ENCODE data around the genes HOXD1, AGPS and FKBP7.

- PRO-cap: no peak
These were observed 7.9 kb downstream of the HOXD8 start for GRCh38 chr2:176137332-176137787.

DNA sequence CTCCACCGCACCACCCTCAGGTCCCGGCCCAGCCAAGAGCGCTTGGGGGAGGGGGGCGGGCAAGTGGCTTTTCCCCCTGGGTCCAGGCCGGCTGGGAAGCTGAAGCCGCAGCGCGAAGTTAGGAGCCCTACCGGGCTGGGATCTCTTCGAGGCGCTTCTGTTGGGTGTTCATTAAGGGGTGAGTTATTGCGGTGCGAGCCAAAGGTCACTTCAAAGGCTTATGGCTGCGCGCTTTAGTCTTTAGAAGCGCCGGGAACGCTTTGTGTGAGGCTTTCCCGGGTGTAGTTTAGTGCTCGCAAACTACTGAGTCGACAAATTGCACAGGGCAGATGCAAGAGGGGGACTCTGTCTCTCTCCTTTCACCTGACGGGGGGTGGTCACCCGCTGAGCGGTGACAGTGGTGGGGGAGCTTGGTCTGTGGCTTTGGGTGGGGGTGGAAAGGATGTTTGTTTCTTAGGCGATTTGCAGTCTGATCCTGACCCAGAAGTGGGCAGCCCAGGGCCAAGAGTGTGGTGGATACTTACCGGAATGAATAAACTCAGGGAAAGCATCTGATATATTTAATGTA lies 6.0 kb downstream of the HOXD3 start:
- PRO-cap: no peak

DNA sequence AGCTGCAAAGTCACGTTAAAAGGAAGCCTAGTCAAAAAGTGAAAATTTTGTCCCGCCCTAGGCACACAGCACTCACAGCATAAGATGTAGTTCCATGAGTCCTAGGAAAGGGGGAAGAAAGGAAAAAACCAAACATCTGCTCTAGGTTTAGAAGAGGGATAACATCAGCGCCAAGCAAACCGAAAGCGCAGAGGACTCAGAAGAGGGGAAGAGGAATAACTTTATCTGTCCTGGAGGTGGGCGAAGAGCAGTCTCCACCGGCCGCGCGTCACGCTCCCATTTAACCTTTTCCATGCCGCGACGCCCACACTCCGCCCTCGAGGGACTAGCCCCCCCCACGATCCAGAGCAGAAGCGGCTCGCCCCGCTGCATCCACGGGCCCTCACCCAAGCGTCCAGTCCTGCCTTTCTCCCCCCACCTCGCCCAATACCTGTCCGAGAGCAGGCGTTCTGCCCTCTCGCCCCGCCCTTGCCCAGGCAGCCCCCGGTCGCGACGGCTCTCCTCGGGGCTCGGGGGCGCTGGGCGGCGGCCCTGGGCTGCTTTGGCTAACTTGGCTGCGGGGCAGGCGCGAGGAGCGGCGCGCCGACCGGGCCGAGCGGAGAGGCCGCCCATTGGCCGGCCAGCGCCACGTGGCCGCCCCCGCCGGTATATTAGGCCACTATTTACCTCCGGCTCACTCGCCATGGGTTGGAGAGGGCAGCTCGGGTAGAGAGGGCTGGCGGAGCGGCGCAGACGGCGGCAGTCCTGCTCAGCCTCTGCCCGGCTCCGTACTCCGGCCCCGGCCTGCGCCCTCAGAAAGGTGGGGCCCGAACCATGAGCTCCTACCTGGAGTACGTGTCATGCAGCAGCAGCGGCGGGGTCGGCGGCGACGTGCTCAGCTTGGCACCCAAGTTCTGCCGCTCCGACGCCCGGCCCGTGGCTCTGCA lies at the start of gene HOXD1:
TSS of gene HOXD1 (plus strand) at position 680 of the 926 bp plus-strand sequence.
- PRO-cap: unidirectional peak, plus-strand start at position 680 of the sequence

GRCh38 chr2:176188915-176189827 lies 703 bp downstream of the HOXD1 start:
- PRO-cap: no peak

DNA sequence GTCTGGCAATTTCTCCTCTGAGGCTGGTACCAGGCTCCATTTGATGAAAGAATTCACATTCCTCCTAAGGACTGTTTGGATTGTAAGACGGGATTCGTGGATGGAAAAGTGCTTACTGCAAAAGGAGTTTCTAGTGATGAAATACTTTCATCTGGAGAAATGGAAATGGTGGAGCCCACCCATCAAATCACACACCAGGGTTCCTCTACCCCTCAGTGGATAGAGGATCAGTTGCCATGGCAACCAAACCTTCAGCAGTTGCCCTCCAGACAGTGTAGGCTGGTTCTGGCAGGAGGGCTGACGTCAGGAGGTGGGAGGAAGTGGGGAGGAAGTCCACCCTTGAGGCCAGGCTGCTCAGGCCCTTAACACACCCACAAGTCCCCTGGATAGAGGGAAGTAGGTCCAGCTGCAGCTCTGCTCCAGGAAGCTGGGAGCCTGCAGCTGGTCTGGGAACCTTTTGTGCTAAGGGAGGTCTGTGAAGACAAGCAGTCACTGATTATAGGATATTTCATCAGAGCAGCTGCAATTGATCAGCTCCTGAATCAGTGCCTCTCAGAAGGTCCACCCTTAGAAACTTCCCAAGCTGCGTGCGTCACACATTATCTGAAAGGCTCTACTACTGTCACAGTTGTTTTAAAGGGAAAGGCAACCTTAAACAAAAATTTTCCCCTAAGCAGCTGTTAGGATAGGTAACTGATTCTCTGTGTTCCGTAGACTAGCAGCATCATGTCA lies 186.6 kb downstream of the MTX2 start:
- PRO-cap: no peak

- PRO-cap: no peak
These were observed 208.1 kb downstream of the MTX2 start for GRCh38 chr2:176477371-176477734.

DNA sequence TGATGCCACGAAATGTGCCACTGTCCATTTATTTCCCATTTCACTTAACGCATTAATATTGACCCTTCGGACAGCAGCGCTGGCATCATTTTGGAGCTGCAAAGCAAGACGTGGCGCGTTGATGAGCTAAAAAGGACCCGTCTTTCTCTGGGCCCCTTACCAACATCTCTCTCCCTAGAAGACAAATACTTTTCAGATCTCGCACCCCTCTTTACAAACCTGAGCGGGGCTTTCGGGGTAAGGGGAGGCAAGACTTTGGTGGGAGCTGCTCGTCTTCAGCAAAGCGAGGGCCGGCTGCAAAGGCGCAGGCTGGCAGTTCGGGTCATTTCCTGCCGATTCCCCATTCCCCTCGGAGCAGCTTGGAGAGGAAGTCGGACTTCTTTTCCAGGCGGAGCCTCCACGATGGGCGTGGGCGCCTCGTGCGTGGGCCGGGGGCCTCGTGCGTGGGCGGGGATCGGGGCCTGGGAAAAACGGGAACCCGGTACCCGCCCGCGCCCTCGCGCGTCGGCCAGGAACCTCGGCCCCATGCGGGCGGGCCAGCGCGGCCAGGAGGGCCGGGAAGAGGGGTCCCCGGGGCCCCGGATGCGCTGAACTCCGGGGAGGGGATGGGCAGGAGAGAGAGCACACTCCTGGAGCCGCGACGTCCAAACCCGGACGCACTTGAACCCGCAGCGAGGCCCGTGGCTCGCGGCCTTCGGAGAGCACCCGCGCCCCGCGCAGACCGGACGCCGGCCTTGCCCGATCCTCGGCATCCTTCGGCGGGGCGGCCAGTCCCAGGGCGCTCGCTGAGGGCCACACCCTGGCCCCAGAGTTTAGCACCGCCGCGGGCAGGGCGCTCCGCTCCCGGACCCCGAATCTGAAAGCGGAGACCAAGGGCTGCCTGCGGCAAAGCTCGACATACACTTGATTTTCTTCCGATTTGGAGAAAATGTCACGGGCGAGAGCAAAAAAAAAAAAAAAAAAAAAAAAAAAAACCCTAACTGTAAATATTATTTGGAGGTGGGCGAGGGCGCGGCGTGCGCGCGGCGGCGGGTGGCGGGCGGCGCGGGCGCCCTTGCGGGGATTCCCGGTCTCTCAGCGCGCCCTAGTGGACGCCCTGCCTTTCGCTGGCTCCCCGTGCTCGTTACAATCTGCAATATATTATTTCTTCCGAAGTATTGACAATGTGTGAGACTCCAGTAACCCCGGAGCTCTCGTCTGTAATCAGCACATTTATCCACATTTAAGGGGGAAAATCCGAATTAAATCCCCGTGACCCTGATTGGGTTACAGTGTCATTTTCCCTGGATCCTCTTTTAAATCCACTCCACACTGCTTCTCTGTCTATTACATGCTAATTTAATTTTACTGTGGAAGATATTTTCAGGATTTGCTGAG lies 368.5 kb downstream of the MTX2 start:
- PRO-cap: no peak

- PRO-cap: no peak
These were observed 10.3 kb downstream of the HNRNPA3 start for GRCh38 chr2:177222559-177223706.

- PRO-cap: no peak
These were observed 13.3 kb downstream of the HNRNPA3 start for GRCh38 chr2:177225914-177226344.

- PRO-cap: no peak
These were observed 16.1 kb downstream of the HNRNPA3 start for GRCh38 chr2:177228511-177229301.

GRCh38 chr2:177253751-177254409 lies 10.6 kb downstream of the NFE2L2 start:
- PRO-cap: no peak

DNA sequence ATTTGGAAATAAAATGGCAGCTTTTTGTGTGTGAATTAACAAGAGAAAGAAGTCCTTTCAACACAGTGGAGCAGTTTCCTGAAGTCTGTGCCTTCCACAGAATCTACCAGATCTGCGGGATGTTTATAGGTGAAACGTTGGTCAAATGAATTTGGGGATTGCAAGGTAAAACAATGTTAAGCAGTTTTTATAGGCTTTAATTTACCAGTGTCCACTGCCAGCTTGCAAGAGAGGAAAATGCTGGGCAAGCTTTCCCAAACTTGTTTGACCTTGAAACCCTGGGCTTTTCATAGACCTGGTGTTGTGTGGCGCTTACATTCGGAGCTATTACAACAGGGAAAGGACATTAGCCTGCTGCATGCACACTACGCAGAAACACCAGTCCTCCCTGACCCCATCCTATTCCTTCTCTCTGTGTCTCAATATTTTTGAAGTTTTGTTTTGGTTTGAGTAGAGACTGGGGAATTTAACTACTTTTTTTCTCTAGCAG lies 59.6 kb upstream of the AGPS start:
- PRO-cap: no peak

GRCh38 chr2:177372491-177373454 lies 19.8 kb upstream of the AGPS start:
- PRO-cap: no peak

DNA sequence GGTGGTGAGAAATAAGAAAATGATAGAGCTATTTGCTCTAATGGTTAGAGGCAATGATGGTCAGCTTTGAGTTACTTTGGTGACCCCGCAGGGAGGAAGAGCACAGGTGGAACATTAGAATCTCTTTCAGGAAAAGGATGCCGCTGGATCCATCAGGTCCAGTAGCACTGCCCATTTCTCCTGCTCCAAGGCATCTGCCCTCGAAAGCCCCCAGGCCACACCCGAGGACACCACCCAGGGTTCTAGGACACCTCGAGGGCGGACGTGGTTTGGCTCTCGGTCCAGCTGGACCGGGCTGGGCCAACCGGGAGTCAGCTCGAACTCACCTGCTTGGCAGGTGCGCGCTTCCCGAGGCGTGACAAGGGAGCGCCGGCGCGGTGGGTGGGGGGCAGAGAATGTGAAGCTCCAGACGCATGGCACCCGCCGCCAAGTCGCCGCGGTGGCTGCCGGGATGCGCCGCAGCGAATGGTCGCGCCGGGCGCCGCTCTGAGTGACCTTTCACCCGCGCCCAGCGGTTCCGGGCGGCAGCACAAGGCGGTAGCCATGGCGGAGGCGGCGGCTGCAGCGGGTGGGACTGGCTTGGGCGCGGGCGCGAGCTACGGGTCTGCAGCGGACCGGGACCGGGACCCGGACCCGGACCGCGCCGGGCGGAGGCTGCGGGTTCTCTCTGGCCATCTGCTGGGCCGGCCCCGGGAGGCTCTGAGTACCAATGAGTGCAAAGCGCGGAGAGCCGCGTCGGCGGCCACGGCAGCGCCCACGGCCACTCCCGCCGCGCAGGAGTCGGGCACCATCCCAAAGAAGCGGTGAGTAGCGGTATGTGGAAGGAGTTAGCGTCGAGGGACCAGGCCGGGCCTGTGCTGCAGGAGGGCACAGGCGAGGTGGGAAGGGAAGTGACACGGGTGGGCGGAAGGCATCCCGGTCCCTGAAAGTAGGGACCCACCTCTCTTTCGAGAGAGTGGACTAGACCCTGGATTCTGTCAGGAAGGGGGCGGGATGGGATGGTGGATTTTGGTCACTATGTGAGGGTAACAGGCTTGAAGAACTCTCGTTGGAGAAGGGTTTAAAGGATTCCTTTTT lies at the start of gene AGPS:
TSS of gene AGPS (plus strand) at position 527 of the 1,077 bp plus-strand sequence.
- PRO-cap: bidirectional peak, plus-strand start at position 241 of the sequence, minus-strand start at position 239 of the sequence; bidirectional peak, plus-strand start at position 530 of the sequence, minus-strand start at position 445 of the sequence

GRCh38 chr2:177393342-177393809 lies 803 bp downstream of the AGPS start:
- PRO-cap: no peak

- PRO-cap: no peak
These were observed 109.9 kb downstream of the OSBPL6 start for GRCh38 chr2:178304203-178304652.

DNA sequence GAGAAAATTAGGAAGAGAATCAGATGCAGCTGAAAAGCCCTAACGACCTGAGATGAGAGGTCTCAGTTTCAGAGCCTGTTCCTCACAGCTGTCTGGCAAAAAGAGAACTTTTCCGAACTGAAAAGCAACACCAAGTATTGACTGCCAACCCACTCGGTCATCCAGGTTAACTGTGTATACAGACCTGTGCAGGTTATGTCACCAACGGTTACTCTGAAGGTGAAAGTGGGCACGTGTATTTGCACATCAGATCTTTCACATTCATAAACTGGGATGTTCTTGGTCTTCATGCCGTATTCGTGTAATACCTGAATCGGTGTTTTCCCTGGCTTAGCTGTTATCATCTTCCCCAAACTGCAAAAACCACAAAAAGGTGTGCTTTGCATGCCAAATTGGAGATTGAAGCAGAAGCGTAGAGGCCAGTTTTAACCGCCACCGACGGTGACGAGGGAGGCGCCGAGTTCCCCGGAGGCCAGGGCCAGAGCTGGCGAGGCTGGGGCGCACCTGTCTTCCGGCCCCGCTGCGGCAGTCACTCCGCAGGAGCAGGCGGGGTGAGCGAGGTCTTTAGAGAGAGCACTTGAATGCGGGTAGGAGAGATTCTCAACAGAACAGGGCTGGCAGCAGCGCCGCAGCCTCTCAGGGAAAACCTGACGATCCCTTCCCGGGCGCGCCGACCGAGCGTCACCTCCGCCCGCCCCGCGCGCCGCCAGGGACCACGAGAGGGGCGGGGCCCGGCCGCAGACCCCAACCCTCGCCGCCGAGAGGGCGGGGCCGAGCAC lies 728 bp downstream of the PRKRA start:
- PRO-cap: unidirectional peak, plus-strand start at position 422 of the sequence; bidirectional peak, plus-strand start outside the sequence, minus-strand start at position 683 of the sequence

DNA sequence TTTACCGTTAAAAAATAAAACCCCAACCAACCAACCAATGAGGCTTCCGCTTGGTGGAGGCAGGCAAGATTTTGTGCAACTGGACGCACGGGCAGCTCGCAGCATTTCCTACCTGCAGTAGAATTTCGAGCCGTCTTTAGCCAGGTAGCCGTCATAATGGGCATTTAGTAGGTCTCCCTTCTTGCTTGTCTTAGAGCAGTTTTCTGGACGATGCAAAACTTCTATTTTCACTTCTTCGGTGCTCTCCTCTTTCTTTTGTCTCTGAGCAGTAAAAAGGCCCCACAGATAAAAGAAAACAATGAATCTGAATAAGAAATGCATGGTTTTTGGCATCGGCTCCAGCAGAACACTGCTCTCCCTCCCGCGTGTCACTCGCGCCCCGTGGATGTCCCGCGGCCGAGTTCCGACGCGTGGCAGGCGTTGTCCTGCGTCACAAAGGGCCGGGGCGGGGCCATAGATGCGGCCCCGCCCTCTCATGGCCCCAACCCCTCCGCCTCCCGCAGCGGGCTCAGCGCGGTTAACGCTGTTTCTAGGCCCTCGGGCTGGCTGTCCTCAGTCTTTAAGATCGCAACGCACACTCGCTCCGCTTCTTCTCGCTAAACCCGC lies at the start of gene FKBP7:
TSS of gene FKBP7 (minus strand) at position 434 of the 606 bp plus-strand sequence.
- PRO-cap: bidirectional peak, plus-strand start at position 66 of the sequence, minus-strand start at position 73 of the sequence; bidirectional peak, plus-strand start at position 514 of the sequence, minus-strand start at position 434 of the sequence

GRCh38 chr2:178484459-178485166 lies 4.4 kb downstream of the PLEKHA3 start:
- PRO-cap: no peak

DNA sequence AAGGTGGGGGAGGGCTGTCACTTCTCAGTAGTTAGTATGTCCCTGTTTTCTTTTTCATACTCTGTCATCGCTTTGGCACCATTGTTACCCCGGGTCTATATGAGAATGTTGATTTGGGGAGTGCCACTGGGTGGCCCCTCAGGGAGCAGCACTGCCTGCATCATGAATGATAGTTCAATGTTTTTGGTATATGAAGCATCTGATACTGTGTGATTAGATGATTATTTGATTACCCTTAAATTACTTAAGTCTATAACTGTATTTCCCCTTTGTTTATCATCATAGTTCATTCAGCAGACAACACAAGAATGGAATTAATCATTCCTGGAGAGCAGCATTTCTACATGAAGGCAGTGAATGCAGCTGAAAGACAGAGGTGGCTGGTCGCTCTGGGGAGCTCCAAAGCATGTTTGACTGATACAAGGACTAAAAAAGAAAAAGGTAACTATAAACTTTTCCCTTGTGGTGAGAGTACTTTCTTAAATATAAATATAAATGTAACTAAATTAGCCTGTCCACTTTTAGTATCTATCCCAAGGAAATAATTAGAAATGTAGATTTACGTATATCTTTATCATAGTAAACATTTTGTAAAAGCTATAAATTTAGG lies 10.2 kb downstream of the PLEKHA3 start:
- PRO-cap: no peak

Measured in neuron (in vitro differentiated cells).